PFSK-1 (cell line): ENCODE data around the gene RFLNA.

DNA sequence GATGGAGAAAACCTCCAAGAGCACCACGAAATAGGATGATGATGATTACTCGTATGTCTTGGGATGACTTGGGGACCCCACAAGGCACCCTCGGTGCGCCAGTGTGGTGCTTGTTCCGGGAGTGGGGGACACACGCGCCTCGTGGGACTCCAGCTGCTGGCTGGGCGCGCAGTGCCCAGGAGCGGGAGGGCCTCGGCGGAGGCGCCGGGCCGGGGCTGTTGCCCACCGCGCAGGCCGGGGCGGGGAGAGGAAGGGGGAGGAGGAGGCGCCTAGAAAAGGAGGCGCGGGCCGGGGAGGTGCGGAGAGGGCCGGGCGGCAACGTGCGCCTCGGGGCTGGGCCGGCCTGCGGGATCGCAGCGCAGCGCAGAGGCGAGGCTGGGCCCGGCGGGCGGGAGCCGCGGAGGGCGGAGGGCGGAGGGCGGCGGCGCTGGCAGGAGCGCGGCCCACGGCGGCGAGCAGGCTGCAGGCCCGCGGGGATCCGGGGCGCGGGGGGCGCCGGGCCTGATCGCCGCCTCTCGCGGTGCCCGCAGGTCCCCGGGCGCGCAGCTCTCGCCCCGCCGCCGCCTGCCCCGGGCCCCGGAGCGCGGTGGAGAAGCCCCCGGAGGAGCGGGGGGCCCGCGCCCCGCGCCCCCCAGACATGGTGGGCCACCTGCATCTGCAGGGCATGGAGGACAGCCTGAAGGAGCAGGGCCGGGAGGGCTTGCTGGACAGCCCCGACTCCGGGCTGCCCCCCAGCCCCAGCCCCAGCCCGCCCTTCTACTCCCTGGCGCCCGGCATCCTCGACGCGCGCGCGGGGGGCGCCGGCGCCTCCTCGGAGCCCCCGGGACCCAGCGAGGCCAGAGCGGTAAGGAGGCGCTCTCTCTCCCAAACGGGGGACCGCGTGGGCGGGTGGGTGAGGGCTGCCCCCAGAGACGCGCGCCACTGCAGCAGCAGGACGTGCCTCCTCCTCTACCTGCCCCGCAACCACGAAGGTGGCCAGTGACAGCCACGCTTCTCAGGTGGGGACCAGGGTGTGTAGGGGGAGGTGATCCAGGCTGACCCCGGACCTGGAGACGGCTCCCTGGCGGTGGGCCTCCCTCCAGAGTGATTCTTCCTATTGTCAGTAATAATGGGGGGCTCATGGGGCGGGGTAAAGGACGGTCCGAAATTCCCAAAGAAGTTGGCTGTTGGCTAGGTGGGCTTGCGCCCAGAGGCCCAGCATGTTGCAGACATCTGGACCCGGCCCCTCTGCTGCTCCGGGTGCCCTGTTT, at the start of gene RFLNA:
RFLNA (plus strand) TSS at position 301 of the 1,250 bp plus-strand sequence.
- RRBS: 18% methylated on average over 59 of the region's 120 CpGs

GRCh38 chr12:124371805-124372742, 77.2 kb downstream of the RFLNA start:
- RRBS: 80% methylated on average over 1 of the region's 49 CpGs

- RRBS: no CpG with 5 or more reads among the region's 20 CpGs
Measured at GRCh38 chr12:124372863-124373378, 78.0 kb downstream of the RFLNA start.

DNA sequence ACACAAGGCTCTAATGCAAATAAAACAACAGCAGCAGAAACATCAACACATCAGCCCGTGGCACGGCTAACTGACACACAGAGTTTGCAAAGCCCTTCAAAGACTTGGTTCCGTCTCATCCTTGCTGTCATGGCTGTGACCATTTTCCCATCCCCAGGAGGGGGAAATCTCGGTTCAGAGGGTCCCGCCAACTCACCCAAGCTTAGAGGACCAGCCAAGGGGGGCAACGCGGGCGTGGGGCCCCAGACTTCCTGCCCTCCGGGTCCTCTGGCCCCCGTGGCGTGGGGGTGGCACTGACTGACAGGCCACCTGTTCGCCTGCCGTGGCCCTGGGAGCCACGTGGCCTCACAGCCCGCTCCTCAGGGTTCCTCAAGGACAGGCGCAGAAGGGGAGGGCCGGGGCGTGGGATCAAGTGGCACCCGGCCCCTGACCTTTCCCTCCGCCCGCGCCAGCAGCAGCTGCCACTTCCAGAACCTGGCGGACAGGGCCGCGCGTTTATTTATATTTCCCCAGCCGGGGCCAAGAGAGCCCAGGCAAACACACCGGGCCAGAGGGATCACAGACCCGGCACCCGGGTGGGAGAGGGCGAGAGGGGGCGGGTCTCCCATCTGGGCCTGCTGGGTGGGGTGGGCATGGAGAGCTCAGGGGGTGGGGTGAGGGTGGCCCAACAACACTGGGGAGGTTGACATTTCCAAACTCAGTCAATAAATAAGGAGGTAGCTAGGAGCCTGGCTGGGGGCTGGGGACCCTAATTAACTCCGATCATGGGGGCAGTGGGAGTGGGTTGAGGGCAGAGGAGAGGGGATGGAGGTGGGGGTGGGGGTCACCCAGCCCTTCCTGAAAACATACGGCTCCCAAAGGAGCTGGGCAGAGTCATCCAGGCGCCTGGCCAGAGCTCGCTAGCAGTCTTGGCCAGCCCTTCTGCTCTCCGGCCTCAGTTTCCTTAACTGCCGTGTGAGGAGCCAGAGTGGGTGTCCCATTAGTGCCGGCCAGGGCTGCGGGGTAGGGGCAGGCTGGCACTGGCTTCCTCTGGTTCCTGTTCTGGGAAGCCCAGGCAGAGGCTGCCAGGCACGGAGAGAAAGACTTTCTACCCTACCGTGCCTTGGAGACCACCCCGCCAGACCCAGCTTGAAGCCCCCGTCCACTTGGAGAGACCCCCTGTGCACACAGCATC, 92.8 kb downstream of the RFLNA start:
- RRBS: 38% methylated on average over 11 of the region's 44 CpGs

GRCh38 chr12:124416535-124417404, 121.9 kb downstream of the RFLNA start:
- RRBS: 96% methylated on average over 5 of the region's 57 CpGs

DNA sequence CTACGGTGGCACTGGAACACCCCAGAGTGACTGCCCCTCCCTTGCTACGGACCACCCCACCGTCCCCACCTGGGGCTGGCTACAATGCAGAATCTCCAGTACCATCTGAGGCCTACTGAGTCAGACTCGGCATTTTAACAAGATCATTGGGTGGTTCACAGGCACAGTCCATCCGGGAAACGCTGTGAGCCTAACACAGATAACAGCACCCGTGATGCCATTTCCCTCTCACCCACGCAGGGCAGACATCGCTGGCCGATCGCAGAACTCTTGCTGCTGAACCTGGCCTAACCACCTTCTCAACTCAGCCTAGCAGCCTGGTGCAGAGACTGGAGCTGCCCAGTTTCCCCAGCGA, 83.4 kb downstream of the NCOR2 start:
- RRBS: no CpG with 5 or more reads among the region's 12 CpGs

DNA sequence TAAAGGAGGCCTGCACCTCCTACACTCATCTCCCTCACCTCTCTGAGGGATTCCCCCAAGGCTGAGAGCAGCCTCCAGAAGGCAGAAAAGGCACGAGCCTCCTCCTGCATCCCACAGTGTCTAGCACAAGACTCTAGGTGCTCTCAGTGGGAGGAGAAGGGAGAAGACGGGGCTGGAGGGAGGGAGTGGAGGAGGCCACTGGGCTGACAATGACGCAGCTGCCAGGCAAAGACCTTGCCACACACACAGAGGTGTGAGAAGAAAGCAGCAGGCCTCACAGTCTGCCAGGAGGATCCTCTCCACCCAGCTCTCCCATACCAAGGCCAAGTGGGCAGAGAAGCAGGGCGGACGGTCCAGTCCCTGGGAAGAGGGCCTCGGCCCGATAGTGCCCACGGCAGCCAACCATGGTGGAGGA, 79.0 kb downstream of the NCOR2 start:
- RRBS: no CpG with 5 or more reads among the region's 8 CpGs

- RRBS: no CpG with 5 or more reads among the region's 10 CpGs
Measured at GRCh38 chr12:124492803-124493353, 74.5 kb downstream of the NCOR2 start.

DNA sequence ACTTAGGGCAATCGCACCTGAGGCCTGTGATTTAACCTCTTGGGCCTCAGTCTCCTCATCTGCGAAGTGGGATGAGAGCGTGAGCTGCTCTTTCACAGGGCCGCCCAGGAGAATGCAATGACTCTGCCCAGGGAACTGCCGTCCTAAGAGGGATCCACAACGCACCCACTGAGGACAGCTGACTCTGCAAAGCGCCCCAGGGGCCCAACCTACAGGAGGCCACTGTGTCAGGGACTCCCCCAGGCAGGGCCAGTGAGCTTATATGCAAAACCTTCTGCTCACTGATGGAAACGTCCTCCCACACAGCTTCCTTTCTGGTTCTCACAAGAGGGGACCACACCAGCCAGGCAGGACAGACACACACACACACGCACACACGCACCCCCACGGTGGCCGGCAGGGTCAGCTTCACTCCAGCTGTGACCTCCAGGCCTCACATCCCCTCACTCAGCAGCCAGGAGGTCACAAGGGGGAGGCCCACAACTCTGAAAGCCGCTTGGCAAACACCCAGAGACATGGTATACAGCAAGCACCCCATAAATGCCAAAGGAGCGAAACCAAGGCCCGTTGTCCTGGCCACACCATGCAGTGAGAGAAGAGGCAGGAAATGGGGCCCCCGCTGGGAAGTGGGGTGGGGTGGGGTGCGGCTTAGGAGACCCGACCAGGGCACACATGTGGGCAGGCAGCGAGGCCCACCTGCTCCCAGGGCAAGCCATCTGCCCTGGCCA, 73.4 kb downstream of the NCOR2 start:
- RRBS: no CpG with 5 or more reads among the region's 19 CpGs

DNA sequence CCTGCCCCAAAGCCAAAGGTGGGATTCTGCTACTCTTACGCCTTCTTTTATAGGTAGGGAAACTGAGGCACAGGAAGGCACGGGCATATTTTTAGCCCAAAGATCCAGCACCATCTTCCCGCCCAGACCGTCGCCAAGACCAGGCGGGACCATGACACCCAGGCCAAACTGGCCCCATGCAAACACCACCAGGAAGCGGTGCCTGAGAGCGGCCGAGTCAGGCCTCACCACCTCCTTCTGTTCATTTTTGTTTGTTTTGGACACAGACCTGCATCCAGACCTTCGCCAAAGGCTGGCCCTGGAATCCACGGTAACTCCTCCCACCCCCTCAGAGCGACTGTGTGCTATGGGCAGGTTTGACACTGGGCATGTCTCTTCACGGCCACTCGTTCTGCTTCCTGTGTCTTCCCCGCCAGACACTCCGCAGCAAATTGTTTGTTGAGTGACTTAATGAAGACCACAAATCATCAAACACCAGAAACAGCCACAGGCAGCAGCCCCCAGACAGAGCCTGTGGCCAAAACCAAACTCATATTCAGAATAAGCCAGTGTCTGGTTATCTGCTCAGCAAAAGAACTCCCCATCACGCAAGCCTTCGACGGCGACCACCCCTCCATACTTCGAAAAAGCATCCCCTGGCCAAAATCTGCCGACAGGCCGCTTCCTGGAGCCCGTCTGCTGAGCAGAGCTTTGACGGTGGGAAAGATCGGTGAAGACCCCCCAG, 47.1 kb downstream of the NCOR2 start:
- RRBS: no CpG with 5 or more reads among the region's 26 CpGs

GRCh38 chr12:124527933-124528505, 39.4 kb downstream of the NCOR2 start:
- RRBS: 62% methylated on average over 1 of the region's 17 CpGs

GRCh38 chr12:124543012-124543810, 24.2 kb downstream of the NCOR2 start:
- RRBS: 18% methylated on average over 13 of the region's 41 CpGs

- RRBS: no CpG with 5 or more reads among the region's 33 CpGs
Measured at GRCh38 chr12:124646318-124647005, 79.0 kb upstream of the NCOR2 start.

DNA sequence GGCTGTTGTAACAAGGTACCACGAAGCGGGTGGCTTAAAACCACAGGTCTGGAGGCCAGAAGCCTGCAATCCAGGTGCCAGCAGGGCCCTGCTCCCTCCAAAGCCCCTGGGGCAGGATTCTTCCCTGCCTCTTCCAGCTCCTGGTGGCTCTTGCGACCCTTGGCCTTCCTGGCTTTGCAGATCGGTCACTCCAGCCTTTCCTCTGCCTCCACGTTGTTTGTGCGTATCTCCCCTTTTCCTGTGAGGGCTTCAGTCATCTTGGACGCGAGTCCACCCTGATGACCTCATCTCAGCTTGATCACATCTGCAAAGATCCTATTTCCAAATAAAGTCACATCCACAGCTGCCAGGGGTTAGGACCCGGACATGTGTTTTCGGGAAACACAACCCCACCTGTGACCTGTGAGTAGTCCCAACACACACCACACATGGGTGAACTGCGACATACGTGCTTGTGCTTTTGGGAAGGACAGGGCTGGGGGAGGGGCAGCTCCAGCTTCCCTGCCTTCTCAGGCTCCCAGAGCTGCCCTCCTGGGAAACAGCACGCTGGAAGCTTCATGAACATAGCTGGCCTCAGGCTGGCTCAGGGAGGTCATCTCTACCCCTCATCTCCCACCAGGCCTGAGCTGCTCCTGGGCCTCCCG, 114.5 kb upstream of the NCOR2 start:
- RRBS: no CpG with 5 or more reads among the region's 14 CpGs

GRCh38 chr12:124774653-124775146, 89.0 kb downstream of the SCARB1 start:
- RRBS: no CpG with 5 or more reads among the region's 12 CpGs

- RRBS: no CpG with 5 or more reads among the region's 22 CpGs
Measured at GRCh38 chr12:124828177-124829211, 35.2 kb downstream of the SCARB1 start.

- RRBS: no CpG with 5 or more reads among the region's 13 CpGs
Measured at GRCh38 chr12:124861235-124861905, 2.3 kb downstream of the SCARB1 start.

DNA sequence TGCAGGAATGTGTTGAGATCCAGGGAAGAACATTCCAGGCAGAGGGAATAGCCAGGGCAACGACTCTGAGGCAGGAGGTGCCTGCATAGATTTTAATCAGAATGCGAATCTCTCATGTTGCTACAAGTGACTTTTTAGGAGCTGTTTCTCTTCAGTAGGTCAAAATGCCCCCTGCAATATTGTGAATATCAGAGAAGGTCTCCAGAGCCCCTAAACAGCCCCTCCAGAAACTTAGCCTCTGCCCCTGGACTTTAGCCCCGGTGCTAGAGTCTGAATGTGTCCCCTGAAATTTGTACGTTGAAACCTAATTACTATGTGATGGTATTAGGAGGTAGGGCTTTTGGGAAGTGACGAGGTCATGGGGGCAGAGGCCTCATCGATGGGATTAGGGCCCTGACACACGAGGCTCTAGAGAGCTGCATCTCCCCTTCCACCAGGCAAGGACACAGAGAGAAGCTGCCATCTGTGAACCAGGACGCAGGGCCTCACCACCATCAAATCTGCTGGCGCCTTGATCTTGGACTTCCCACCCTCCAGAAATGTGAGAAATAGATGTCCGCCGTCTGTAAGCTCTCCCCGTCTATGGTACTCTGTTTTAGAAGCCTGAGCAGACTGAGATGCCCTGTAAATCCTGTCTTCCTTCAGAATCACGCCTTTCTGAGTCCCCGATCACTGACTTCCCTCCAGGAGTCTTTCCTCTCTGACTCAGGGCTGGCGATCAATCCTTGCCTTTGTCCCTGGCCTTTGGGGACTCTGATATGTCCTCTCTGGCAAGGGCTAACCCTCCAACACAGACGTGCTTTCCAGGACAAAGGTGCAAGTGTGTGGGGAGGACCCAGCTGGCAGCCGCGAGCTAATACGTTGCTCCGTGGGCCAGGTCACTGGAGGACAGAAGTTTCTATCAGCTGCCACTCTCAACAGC, 8.1 kb upstream of the SCARB1 start:
- RRBS: no CpG with 5 or more reads among the region's 20 CpGs

DNA sequence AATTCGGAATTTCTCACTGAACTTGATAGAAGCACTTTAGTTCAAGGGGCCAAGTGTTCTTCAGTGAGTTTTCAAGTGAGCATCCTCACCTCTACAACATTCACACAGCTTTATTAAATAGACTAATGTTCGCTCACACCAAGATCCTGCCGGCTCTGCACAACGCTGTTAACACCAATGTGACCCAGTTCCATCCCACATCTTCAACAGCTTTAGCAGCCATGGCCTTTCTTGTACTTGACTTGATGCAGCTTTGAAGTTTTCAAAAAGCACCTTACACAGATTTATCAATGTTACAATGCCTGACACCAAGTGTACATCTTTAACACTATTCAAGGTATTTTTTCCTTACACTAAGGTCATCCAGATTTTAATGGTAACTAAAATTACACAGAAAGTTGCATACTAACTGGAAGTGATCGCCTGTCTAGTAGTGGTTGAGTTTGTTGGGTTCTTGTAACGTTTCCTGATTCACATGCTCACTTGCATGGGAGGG, 4.4 kb downstream of the UBC start:
- RRBS: no CpG with 5 or more reads among the region's 6 CpGs

- RRBS: no CpG with 5 or more reads among the region's 7 CpGs
Measured at GRCh38 chr12:124911653-124912104, 2.8 kb downstream of the UBC start.